GM23338 (cell line): Measurements from ENCODE around the genes CES4A, E2F4 and TMEM208.

GRCh38 chr16:66963818-66964424, 2.9 kb downstream of the CES3 start:
- PRO-cap: no peak
- RAMPAGE, long total RNA: no peak

DNA sequence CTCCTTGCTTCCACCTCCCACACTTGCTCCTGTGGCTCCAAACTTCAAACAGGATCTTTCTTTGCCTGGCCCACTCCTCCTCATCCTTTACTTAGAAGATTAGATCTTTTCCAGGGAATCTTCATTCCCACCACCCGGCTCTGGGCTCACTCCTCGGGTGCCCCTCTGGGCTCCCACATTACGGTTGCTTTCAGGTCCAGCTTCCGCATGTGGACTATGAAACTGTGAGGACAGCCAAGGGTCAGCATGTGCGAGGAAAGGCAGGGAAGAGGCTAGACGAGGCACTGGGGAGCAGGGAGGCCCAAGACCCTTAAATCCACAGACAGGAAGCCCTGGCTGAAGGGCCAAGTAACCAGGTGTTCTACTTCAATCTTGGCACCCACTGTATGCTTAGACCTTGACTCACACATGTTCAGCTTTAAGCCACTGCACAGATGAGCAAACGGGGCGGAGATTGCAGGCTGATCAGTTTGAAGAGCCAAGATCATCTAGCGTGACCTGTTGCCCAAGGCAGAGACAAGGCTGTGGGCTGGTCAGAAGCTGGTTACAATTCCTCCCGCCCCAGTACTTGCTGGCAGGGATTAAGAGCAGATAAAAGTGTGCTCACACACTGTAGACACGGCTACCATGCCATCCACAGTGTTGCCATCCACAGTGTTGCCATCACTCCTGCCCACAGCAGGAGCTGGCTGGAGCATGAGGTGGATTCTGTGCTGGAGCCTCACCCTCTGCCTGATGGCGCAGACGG, at the start of gene CES4A:
Gene CES4A, plus strand, starts transcription at position 513 of the 748 bp plus-strand sequence.
- PRO-cap: no peak
- RAMPAGE, long total RNA: no peak

- PRO-cap: unidirectional peak, plus-strand start at chr16:67018202
- RAMPAGE, long total RNA: no peak
Measured at GRCh38 chr16:67017897-67018390, 11.0 kb upstream of the CBFB start.

- PRO-cap: no peak
- RAMPAGE, long total RNA: no peak
Measured at GRCh38 chr16:67055796-67056243, 26.9 kb downstream of the CBFB start.

DNA sequence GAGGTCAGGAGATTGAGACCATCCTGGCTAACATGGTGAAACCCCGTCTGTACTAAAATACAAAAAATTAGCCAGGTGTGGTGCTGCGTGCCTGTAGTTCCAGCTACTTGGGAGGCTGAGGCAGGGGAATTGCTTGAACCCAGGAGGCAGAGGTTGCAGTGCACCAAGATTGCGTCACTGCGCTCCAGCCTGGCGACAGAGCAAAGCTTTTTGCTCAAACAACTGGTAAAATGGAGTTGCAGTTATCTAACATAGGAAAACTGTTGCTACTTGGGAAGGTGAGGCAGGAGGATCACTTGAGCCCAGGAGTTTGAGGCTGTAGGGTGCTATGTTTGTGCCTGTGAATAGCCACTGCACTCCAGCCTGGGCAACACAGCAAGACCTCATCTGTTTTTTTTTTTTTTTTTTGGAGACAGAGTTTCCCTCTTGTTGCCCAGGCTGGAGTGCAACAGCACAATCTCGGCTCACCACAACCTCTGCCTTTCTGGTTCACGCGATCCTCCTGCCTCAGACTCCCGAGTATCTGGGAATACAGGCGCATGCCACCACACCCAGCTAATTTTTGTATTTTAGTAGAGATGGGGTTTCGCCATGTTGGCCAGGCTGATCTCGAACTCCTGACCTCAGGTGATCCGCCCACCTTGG, 14.3 kb upstream of the PHAF1 start:
- PRO-cap: no peak
- RAMPAGE, long total RNA: no peak

GRCh38 chr16:67113939-67114303, 4.2 kb downstream of the PHAF1 start:
- PRO-cap: no peak
- RAMPAGE, long total RNA: no peak

DNA sequence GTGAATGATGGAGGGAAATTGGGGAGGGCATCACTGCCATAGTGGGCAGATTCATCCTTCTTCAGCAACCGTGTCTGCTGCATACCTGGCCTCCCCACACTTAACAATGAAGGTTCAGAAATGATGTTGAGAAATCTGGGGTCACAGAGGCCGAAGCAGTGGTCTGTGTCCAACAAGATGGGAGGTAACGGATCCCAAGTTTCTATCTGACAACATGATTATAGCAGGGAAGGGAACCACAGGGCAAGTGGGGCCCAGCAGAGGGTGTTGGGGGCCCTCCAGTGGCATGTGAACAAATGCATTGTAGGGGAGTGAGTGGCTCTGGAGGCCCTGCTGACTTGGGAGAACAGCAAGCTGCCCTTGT, 4.4 kb downstream of the B3GNT9 start:
- PRO-cap: no peak
- RAMPAGE, long total RNA: no peak

GRCh38 chr16:67177856-67178916, 5.6 kb downstream of the MATCAP1 start:
- PRO-cap: bidirectional peak, plus-strand start at chr16:67177940, minus-strand start at chr16:67177782; bidirectional peak, plus-strand start at chr16:67178241, minus-strand start at chr16:67178072; bidirectional peak, plus-strand start at chr16:67178577, minus-strand start at chr16:67178587
- RAMPAGE, long total RNA: no peak

DNA sequence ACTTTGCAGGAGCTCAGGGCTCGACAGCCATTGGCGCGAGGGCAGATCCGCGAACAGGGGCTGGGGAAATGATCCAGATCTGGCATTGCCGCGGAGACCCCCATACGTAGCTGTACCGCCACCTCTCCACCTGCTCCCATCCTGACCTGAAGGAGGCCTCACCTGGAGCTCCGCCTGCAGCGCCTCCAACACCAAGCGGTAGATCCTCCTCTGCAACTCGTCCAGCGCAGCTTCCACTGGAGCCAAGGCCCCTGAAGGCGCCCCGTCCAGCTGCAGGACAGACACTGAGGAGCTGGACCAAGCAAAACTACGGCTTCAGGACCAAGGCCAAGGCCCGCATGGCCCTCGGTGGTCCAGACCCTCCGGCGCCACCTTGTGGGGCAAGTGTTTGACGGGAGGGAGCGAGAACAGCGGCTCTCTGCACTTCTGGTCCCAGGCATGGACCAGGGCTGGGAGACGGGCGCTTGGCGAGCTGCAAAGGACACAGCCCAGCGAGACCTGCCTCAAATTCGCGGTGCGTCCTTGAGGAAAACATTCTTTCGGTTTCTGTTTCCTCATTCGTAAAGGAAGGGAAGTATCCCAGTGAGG, 1.5 kb upstream of the MATCAP1 start:
- PRO-cap: unidirectional peak, minus-strand start at position 286 of the sequence
- RAMPAGE, long total RNA: no peak

- PRO-cap: bidirectional peak, plus-strand start at chr16:67192204, minus-strand start at chr16:67191960
- RAMPAGE, long total RNA: no peak
Measured at GRCh38 chr16:67191682-67192553, at the start of gene E2F4. Gene E2F4, plus strand, starts transcription at chr16:67192155.

- PRO-cap: no peak
- RAMPAGE, long total RNA: no peak
Measured at GRCh38 chr16:67197764-67198575, 961 bp upstream of the ELMO3 start.

GRCh38 chr16:67206460-67206793, 7.5 kb downstream of the ELMO3 start:
- PRO-cap: no peak
- RAMPAGE, long total RNA: no peak

DNA sequence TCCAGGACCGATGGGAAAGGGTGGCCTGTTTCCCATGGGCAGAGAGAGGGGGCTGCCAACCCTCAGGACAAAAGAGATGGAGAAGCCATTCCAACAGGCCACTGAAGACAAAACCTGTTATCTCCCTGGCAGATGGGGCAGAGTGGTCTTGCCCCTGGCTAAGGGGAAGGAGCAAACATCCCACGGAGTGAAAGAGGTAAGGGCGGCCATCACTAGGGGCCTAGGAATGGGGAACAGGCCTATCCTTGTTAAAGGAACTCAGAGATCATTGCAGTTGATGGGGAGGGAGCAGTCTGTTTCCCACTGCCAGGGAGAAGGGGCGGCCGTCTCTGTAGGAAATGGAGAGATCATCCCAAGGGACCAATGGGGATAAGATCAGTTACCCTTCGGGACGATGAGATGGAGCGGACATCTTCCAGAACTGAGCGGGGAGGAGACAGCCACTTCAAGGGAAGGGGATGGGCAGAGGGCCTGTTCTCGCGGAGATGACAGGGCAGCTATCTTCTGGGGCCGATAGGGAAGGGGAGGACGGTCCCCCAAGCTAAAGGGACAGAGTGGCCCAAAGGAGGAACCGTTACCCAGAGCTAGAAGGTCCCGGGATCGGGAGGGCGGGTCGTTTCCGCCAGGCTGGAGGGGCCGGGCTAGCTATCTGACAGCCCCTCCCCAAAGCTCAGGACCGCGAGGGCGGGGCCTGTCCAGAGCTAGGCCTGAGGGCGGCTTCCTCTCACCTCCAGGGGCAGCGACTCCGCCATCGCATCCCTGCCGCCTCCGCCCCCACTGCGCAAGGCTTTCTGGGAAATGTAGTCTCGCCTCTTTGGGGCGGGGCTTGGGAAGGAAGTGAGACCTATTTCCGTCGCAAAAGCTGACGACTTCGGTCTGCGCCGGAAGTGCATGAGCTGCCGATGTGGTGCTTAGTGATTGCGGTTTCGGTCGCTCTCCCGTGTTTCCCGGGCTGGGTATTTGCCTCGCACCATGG, at the start of gene TMEM208:
Gene TMEM208, plus strand, starts transcription at position 884 of the 976 bp plus-strand sequence.
- PRO-cap: bidirectional peak, plus-strand start at position 892 of the sequence, minus-strand start at position 779 of the sequence
- RAMPAGE, long total RNA: start-site peak on the plus strand centred at position 898 of the sequence, 20 bp wide, 99 and 26 reads in 2 replicates

GRCh38 chr16:67229113-67229887, 2.4 kb downstream of the TMEM208 start:
- PRO-cap: no peak
- RAMPAGE, long total RNA: no peak

DNA sequence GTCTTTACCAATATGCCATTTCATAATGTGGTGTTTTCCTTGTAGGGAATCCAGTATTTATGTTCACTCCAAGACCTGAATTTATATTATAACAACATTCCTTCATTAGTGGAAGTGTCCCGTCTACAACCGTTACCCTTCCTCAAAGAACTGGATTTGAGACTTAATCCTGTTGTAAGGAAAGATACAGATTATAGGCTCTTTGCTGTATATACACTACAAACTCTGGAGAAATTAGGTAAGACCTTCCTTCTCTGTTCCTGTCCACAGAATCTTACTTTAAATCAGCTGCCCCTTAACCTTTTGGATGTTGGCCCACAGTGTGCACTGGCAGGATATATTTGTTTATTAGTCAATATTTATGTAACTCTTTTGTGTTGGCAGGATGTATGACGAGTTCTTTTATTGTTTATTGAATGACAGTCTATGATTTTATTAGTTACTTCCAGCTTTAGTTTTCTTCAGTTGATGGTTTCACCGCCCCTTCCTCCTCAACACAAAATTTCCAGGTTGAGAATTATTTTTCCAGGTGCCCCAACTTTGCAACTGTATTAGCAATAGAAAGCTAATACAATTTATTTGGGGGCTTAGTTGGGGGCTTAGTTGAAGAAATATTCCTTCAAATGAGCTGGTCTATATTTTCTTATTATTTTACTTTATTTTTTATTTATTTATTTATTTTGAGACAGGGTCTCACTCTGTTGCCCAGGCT, 19.8 kb downstream of the LRRC36 start:
- PRO-cap: no peak
- RAMPAGE, long total RNA: no peak

DNA sequence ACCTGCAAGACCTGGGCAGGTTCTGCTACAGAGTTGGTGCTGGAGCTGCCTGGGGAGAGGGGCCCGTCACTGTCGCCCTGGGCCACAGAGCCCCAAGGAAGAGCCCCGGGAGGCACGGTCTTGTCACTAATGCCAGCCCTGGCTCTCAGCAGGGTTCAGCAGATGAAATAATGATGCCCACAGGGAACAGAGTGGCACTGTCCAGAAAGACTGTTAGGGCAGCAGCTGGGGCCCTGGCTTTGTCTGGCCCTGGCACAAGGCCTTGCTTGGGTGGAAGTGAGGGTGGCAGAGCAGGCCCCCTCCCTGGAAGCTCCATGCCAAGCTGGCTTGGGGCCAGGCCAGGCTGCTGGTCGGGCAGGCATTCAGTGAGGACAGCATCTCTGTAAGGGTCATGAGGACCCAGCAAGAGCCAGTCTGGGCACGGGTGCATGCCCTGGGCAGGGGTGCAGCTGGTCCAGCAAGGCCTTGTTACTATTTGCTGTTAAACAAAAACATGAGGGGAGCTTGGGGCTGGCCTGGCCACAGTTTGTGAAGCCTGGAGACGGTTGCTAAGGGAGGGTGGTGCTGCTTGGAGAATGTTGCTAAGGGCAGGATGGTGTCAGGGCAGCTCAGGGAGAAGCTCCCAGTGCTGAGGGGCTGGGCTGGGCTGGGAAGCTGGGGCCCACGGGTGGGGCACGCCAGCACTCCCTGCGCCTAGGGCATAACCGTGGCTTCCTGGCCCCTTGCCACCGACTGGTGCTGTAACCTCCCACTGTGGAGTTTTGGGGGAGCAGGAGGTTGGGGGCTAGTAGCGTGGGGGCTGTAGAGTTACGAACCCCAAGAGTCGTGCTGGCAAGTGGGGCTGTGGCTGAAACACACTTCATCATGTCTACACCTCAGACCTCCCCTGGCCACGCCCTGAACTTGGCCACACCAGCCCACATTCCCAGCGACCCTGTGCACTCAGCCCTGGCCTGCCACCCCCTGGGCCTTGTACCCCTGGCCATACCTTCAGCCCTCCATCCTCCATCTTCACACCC, 1.8 kb downstream of the TPPP3 start:
- PRO-cap: no peak
- RAMPAGE, long total RNA: no peak

DNA sequence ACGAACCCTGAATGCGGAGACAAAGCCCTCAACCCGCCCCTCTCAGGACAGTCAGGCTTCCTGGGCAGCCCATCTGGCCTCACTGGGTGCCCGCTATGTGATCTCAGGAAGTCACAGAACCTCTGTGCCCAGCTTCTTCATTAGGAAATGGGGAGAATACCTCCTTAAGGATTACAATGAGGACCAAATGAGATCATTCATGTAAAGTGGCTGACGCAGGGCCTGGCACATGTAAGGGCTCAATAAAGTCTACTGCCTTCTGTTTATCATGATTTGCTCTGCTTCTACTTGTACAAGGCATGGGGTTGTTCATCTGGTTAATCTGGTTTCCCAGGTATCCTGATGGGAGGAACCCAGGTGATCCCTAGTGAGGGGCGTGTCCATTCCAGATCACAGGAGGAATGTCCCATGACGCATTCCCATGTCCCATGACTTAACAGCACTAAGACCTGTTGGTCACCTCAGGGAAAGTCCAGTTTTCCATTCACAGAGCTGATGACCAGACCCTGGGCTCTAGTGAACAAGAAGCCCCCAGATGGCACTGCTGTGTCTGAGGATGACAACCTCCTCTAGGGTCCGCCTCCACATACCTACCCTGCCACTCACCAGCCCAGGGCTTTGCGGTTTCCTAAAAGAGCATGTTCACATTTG, 11.4 kb upstream of the TPPP3 start:
- PRO-cap: bidirectional peak, plus-strand start at position 475 of the sequence, minus-strand start at position 324 of the sequence
- RAMPAGE, long total RNA: no peak

DNA sequence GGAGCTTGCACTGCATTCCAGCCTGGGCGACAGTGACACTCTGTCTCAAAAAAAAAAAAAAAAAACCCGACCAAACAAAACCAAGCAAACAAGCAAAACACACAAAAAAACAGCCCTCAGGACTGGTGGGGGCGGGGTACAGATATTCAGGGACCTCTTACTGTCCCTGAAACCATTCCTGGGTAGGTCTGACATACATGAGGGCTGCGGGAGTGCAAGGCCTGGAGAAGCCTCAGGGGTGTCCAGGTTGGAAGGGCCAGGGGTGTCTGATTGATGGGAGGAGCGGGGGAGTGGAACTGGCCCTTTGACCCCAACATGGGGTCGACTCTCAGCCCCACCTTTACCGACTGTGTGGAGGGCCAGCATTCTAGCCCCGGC, 833 bp upstream of the RIPOR1 start:
- PRO-cap: no peak
- RAMPAGE, long total RNA: no peak

DNA sequence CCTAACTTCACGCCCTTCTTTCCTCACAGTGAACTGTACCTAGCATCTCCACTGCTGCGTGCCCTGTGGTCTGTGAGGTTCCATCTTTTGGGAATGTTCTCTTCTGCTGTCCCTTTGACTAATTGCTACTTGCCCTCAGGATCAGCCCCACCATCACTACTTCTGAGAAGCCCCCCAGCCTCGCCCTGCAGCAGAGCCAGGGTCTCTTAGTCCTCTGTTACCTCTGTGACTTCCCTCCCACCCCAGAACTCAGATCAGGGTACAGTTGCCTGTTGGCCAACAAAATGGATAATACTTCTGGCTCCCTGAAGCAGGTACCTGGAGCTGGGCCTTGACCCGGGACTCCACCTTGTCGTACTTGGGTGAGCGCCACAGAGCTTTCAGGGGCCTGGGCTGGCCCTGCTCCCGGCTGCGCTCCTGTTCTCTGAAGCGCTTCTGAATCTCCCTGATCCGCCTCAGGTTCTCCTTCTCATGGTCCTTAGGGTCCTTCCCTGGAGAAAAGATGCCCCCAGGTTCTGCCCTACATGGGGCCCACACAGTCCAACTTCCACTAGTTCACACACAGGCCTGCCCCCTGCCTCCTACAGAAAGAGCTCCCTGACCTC, 1.8 kb downstream of the ENKD1 start:
- PRO-cap: no peak
- RAMPAGE, long total RNA: no peak

DNA sequence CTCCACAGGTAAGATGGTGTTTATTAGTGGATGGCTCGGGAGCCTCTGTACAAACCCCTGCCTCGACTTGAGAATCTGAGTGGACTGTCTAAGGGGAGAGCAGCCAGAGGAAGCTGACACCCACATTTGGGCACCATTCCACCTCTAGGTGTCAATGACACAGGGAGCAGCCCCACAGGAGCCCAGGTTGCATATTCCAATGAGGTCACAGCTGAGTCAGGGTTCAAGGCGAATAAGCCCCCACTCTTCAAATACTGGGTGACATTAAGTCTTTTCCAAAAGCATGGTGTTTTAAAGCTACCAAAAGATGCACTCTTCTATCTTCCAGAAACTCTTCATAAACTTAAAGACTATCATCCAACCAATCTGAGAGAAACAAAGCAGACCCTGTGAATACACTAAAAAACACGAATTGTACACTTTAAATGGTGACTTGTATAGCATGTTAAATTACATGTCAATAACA, 31.8 kb downstream of the RANBP10 start:
- PRO-cap: no peak
- RAMPAGE, long total RNA: no peak